Metastatic Pancreatic Carcinoma in the Ovary (tissue), 1 donor: ENCODE measurements around a stretch of chr22.

DNA sequence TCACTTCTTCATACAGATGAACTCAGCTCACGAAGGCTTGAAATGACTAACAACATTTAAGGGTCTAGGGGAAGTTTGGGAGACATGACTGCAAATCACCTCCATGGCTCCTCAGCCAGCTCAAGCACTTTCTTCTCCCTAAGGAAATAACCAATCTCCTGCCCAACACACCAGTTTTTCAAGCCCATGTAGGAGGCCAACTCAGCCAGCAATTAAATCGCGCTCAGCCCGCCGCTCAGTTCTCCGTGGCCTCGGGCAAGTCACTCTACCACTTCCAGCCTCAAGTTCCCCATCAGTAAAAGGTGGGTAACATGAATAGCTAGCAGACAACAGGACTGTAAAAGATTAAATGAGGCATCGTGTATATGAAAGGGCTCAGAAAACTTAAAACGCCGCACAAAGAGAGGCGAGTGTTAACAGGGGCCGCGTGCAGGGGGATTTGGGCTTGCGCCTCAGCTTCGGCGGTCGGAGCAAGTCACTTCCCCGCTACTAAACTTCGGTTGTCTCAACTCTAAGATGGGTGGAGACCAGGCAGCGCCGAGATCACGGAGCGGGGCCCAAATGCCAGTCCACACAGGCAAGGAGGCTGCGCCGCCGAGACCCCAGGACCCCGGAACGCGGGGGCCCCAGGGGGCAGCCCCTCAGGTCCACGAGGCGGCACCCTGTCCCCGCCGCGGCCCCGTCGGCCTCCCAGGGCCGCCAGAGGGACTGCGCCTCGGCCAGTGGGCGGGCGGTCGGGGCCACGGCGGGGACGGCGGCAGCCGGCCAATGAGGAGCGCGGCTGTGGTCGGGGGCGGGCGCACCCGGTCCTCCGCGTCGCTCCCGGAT lies 569 bp downstream of the POLDIP3 start:
- PRO-cap: unidirectional peak, plus-strand start at position 567 of the sequence; bidirectional peak, plus-strand start at position 722 of the sequence, minus-strand start at position 684 of the sequence

- PRO-cap: no peak
Measured at GRCh38 chr22:42626984-42627713, 12.5 kb upstream of the POLDIP3 start.

- PRO-cap: no peak
Measured at GRCh38 chr22:42699077-42699859, 21.4 kb downstream of the A4GALT start.

DNA sequence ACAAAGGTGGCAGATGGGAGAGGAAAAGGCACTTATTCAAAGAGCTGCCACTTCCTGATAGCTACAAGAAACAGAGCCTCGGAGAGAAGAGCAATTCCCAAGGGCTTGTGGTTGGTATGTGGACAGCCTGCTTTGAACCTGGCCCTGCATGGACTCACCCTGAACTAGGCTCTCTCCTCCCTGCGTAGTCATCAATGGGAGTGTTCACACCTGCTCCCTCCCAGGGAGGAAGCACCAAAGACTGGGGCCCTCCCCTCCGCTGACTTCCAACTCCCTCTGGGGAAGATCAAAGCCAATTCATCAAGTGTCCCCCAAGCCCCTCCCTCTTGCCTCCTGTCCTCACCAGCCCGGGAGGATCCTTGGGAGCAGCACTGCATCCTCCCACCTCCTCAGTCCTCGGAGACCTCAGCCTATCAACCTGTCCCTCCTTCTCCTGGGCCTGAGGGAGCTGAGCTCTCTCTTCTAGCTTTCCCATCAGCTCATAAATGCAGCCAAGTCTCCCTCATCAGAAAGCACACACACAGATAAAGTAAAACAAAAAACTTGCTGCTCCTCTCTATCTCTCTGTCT lies 3.4 kb downstream of the A4GALT start:
- PRO-cap: no peak

- PRO-cap: no peak
Measured at GRCh38 chr22:42888014-42888647, 31.1 kb upstream of the ARFGAP3 start.

DNA sequence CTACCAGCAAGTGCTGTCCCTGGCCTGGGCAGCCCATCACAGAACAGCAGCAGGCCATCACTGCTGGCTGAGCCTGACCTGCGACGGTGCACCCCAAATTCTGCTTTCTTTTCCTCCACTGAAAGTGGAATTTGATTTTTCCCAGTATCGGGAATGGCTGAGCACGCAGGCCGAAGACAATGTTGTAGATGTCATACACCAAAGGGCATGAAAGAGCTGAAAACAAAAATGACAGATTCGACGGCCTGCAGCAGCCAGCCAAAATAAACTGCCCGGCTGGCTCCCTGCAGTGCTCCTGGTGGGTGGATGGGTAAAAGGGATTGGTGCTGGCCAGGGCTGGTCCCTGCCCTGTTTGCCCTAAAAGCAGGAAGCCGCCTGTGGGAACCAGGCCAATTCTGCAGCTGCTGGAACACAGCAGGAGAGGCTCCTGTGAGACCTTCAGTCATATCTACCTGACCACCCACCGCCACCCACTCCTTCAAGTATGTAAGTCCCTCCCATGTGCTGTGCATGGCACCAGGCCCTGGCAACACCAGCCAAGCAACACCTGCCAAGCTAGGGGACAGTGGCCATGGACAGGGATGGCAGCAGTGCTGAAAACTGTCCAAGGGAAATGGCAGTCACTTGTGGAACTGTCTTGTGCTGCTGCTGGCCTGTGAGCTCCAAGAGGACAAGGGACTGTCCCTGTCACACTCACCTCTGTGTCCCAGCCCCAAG lies 48.6 kb upstream of the ARFGAP3 start:
- PRO-cap: no peak

DNA sequence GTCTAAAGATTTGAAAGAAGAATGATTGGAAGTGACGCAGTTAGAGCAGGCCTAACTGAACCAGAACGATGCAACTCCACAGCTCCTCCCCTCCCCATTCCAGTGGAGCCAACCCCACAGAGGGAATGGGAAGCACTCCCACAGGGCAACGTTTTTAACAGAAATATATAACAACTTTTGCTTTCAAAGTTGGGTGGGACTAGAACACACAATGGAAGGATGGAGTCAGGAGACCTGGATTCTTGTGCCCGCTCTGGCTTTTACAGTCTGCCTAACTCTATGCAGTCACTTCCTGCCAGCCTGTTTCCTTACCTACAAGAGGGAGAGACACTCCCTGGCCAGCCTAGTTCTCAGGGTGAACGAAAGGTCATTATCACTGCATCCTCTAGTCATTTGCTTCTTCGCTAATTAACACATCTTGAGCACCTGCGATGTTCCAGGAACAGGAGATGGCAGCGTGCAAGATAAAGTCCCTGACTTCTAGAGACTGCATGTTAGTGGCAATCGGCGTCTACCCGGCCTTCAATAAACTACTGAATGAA lies 75.4 kb downstream of the PACSIN2 start:
- PRO-cap: no peak

DNA sequence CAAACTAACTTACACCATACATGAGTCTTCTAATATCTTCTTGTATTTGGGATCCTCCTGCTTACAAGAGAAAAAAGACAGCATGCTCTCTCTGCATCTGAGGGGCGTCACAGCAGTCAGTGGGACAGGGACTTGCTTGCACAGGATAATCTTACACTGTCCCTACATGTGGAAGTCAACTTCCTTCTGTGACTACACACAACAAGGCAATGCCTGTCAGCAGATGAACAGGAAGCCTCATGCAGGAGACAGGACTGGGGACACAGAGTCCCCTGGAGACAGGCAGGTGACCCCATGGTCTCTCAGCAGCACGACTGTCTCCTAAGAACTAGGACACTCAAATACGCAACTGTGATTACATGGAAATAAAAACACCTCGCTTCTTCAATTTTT lies 54.8 kb downstream of the PACSIN2 start:
- PRO-cap: no peak

DNA sequence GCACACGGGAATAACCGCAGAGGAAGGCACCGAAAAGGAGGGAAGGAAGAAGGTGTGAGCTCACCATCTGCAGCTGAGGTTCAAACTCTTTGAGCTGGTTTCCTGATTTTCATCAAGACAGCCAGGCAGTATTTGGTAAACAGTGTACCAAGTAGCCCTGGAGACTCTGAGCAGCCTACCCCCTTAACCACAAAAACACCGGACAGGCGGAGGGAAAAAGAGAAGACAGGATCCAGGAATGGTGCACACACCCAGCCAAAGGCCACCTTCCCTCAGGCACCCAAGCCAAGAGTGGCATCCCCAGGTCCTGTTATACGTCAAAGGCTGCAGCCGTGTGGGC lies 1.3 kb downstream of the PACSIN2 start:
- PRO-cap: no peak

- PRO-cap: no peak
Measured at GRCh38 chr22:43153694-43154142, 2.4 kb downstream of the TSPO start.

DNA sequence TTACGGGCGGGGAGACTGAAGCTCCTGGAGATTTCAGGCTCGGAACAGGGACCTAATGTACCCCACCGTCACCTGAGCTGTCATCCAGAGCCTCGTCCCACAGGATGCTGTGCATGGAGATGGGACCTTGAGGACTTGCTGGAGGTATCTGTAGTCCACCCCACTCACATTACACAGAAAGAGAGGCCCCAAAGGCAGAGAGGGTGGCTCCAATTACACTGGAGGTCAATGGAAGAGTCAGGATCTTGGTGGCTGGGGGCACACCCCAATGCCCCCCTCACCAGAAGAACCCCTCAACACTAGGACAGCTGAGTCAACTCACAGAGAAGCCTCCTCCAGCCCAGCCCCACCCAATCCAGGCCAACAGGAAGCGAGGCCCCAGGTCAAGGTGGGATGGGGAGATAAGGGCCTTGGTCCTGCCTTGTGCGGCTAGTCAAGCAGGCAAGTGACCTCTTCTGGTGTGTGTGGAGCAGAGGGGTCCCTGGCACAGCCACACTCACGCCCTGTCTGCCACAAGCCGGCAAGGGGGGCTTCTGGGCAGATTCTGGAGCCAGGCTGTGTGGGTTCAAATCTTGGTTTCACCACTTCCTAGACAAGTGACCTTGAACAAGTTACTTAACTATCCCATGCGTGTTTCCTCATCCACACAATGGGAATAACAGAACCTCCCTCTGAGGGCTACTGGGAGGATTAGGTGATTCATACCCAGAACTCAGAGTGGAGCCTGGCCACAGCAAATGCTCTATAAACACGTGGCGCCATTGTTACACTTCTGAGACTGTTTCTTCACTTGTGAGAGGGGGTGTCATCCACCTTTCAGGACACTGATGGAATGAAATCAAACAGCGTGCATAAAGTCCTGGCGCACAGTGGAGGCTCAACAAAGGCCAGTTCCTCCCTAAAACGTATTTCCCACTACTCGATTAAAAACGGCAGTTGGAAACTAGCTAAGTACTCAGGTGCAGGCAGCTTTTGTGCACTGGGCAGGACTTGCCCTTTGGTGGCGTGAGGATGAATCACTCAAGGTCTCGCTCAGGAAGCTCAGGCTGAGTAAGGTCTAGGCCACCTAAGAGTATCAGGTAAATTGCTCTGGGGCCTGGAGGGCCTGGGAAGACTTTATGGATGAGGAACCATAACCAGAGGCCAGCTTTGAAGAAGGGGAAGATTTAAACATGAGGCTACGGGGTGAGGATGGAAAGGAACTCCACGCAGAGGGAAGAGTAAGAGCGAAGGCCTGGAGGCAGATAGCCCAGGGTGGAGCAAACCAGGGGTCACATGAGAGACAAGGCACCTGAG lies 3.2 kb downstream of the TTLL12 start:
- PRO-cap: unidirectional peak, plus-strand start at position 708 of the sequence

DNA sequence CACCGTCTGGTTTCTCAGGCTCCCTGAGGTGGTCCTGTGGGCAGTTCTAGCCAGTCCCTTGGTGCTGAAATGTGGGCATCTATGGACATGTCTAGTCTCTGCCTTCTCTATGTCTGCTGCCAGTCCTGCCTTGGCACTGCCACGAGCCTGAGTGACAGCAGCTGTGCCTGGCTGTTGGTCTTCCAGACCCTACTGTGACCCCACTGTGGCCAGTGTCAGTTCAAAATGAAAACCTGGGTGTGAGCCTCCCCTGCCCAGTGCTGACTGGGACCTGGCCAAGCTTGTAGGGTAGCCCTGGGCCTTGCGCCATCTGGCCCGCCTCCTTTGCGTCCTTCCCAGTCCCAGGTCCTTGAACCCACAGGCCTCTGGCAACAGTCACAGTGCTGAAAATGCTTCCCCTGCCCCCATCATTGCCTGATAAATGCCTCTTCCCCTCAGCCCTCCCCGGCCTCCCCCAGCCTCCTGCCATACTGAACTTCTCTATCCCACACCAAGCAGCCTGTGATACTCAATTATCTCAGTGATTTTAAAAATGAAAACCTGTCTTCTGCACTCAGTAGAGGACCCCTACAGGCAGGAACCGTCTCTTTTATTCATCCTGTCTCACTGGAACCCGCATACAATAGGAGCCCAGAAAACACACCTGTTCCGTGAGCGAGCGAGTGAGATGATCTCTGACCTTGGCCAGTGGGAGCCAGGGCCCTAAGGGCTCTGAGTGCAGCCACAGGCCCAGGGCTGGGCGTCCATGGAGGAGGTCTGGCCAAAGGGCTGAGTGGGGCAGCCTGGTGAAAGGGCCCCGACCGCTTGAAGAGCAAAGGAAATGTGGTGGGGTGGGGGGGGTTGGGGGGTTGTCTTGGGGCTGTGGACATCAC lies 49.6 kb upstream of the TTLL12 start:
- PRO-cap: no peak

GRCh38 chr22:43260776-43261454 lies 74.0 kb upstream of the TTLL12 start:
- PRO-cap: no peak

DNA sequence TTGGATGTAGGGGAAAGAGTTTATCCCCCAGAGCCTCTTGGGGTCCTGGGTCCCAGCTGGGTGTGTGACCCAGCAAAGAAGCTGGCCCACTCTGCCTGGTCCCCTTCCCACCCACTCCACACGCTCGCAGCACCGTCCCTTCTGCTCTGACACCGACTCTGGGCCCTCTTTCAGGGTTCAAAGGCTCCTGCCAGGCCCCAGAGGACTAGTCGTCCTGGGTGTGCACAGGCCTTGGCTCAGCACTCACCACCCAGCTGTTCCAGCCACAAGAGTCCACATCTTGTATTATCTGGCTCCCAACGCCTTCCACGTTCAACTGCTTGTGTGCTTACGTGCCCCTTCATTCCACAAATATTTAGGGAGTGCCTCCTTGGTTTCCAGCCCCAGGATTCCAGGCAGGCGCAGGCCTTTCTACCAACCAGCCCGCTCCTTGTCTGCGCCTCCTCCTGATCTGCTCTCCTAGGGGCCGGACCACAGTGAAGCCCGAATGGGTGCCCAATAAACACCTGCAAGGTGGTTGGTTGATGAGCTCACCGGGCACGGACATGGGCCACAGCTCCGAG lies 70.9 kb downstream of the SCUBE1 start:
- PRO-cap: no peak

GRCh38 chr22:43289468-43290189 lies 53.5 kb downstream of the SCUBE1 start:
- PRO-cap: no peak

GRCh38 chr22:43388188-43388746 lies 23.5 kb upstream of the MPPED1 start:
- PRO-cap: no peak

- PRO-cap: no peak
Measured at GRCh38 chr22:43399247-43399739, 12.5 kb upstream of the MPPED1 start.

GRCh38 chr22:43615495-43615983 lies 196.6 kb downstream of the EFCAB6 start:
- PRO-cap: no peak

DNA sequence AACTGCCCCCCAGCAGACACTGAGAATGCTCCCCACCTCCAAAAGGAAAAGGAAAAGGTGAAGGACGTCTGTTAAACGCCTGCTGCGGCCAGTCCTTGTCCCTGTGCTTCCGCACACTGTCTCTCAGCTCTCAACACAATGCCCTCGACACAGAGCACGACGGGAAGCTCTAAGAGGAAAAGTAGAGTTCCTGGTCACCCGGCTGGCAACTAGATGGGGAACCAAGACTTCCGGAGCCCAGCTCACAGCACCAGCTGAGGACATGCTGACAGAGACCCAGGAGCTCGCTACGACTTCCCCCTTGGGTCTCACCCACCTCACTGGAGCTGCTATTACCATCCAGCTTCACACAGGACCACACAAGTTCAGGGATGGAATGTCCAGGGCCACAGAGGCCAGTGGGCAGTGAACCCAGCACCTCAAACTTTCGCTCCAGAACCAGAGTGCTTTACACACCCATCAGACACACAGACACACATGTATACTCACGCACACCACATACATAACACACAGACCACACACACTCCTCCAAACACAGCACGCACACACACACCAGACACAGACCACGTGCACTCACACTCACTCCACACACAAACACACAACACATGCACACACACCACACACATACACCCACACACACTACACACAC lies 9.6 kb downstream of the SULT4A1 start:
- PRO-cap: no peak

GRCh38 chr22:44068349-44068816 lies 44.3 kb downstream of the PARVB start:
- PRO-cap: no peak